ENCODE measurements around the gene CNDP1.

GRCh38 chr18:70377814-70378305 lies 89.0 kb downstream of the SOCS6 start:
- PRO-cap, 8 experiments: no peak in any of the 8 experiments

GRCh38 chr18:70464597-70465319 lies 175.9 kb downstream of the SOCS6 start:
- PRO-cap, 8 experiments: no peak in any of the 8 experiments

GRCh38 chr18:70658847-70659404 lies 370.1 kb downstream of the SOCS6 start:
- PRO-cap, 8 experiments: peak in 4 of 8 experiments; most common plus-strand start chr18:70659310 (in 4); most common minus-strand start chr18:70659051 (in 1)

GRCh38 chr18:71578758-71579083 lies 965.4 kb downstream of the CBLN2 start:
- PRO-cap, 8 experiments: no peak in any of the 8 experiments

DNA sequence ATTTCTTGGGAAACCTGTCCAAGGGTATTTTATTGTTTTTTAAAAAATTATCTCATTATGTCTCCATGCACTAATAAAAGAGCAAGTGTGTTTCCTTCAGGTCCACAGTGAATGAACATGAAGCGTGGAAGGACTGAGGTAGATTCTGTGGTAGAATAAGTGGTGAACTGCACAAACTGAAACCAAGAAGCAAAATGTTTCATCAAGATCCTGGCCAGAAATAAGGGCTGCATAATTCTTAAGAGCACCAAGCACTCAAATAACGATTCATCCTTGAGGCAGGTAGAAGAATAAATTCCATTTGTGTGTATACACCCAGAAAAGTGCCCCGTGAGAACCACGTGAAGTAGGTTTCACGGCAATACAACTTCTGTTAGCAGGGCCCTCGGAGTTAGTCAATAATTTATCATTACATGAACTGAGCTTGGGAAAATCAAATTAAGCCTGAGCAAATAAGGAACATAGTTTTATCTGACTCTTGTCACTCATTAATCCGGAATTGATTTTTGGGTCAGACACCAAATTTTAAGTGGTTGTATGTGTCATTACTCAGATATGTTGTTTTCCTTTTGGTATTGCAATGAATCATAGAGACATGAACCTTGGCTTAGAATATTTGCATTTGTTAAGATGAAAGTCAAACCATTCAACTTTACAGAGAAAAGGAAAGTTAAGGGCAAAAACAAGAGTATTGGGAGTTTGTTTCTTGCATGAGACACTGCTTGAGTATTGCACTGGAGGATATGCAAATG lies 472.5 kb upstream of the NETO1 start:
- PRO-cap, 8 experiments: no peak in any of the 8 experiments

- PRO-cap, 8 experiments: no peak in any of the 8 experiments
These were observed 36.5 kb downstream of the CYB5A start for GRCh38 chr18:74255028-74255833.

- PRO-cap, 8 experiments: no peak in any of the 8 experiments
These were observed 34.7 kb downstream of the CYB5A start for GRCh38 chr18:74256881-74257692.

DNA sequence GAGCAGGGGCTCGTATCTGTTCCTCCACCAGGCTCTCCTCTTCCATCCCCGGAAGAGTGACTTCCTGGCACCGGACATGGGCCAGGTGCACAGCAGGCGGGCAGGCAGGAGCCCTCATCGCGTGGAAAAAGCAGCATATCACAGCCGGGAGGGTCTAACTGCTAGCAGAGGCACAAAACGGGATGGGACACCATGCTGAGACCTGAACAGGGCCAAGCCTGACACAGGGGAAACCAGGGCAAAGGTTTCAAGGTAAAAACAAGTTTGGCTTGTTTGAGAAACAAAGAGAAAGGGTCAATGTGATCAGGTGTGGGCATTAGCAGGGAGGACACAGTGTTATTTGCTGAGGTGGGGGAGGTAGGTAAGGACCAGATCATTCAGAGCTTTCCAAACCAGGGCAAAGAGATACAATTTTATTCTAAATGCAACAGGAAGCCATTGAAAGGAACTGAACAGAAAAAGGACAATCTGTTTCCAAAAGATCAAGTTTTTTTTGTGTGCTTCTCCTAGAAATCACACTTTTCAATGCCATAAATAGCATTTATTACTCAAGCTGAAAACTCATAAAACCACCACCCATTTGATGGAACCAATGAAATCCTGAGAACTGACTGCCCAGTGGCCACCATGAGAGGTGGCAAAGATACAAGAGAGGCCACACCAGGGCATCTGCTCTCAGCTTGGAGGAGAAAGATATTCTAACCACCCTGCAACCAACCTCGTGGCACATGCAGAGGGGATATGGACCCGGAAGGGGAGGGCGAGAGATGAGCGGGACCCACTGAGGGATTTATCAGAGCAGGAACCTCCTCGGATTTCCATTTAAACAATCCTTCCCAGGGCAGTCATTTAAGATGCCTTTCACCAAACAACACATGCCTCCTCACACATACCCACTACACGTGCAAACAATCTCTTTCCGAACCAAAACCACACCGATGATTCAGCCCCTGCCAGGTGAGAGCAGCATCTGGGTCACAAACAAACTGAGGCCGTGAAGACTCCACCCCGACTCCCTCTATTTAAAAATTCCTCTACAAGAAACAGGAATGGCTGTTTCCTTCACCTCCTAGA lies 9.0 kb downstream of the CYB5A start:
- PRO-cap, 8 experiments: no peak in any of the 8 experiments

- PRO-cap, 8 experiments: no peak in any of the 8 experiments
These were observed 10.1 kb upstream of the CNDP1 start for GRCh38 chr18:74524136-74524639.

DNA sequence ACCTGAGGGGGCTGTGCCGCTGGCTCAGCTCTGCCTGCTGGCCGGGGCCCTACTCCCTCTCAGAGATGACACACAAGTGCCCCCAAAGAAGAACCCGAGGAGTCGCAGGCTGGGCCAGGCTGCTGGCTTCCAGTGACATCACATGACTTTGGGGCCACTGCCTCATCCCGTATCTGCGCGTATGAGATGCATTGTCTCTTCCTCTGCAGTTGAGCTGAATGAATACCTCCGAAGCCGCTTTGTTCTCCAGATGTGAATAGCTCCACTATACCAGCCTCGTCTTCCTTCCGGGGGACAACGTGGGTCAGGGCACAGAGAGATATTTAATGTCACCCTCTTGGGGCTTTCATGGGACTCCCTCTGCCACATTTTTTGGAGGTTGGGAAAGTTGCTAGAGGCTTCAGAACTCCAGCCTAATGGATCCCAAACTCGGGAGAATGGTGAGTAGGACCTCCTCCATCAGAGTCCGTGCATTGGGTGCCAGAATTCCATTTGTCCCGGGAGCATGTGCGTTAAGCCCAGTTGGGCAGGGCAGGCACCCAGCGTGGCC lies at the start of gene CNDP1:
CNDP1 (plus strand) TSS at position 249 of the 550 bp plus-strand sequence.
- PRO-cap, 8 experiments: no peak in any of the 8 experiments

DNA sequence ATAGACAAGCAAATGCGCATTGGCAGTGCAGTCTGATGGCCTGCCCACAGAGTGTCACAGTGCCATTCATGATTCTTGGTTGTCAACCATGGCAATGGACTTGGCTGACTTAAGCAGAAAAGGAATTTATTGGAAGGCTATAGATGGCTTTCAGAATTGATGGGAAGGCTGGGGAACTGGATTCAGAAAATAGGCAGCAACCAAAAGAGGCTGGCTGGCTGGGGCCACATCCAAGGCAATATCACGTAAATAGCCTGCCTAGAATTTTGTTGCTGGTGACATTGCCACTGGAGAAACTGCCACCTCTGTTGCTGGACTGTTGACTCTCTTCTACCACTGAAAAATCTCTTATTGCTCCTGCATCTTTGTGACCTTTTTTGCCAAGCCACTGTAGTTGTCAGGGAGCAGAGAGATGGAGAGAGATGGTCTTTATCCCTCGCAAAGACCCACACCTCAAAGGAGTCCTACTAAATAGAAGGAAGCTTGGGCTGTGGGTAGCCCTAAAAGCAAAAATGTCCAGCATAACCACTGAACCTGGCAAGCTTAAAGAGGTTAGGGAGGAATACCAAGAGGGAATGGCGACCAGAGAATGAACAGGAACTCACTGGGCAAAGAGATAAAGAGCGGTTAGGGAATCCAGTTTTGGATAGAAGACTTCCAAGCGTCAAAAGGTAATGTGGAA lies 2.5 kb downstream of the ZNF407 start:
- PRO-cap, 8 experiments: no peak in any of the 8 experiments

DNA sequence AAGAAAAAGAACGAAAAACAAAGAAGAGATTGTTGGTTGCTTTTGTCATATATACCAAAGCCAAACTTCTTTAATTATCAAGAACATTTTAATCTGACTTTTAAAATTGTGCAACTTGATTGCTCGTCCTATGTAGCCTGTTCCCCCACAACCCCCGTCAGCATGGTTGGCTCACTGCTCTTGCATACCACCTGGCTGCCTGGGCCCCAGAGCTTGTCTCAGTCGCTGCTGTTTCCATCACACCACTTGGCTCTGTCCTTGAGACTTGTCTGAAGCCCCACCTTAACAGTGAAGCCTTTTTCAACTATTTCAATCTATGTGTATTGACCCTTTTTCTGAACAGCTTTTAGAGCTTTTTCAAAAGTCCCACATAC lies 270.8 kb downstream of the ZNF407 start:
- PRO-cap, 8 experiments: no peak in any of the 8 experiments

DNA sequence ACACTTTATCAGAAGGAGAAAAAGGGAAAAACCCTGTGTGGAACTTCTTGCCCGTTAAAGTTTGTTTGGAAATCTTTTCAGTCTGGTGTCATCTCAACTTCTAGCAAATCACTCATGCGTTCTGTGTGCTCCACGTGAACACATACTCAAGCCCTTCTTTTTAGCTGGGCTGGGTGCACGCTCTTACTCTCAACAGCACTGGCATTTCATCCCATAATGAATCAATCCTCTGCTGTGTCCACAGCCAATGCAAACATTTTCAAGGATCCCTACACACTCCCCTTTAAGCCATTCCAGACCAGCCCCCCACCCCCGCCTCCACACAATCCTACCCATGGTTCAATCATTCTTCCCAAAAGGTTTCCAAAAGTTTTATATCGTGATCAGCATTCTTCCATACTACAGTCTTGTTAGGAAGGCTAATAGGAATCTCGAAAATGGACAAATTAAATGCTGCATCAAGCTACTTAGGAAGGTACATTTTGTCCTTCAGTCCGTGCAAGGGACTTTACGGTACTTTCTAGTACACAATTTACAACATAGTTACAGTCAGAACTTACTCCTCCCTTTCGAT lies 1.5 kb downstream of the PTGR3 start:
- PRO-cap, 8 experiments: peak in 1 of 8 experiments; most common minus-strand start position 317 of the sequence (in 1)

GRCh38 chr18:75218357-75219074 lies 7.9 kb downstream of the TSHZ1 start:
- PRO-cap, 8 experiments: no peak in any of the 8 experiments

GRCh38 chr18:75286409-75286744 lies 75.8 kb downstream of the TSHZ1 start:
- PRO-cap, 8 experiments: no peak in any of the 8 experiments

GRCh38 chr18:75455344-75456688 lies 28.3 kb upstream of the SMIM21 start:
- PRO-cap, 8 experiments: no peak in any of the 8 experiments

GRCh38 chr18:75638281-75639305 lies 211.1 kb upstream of the SMIM21 start:
- PRO-cap, 8 experiments: no peak in any of the 8 experiments

DNA sequence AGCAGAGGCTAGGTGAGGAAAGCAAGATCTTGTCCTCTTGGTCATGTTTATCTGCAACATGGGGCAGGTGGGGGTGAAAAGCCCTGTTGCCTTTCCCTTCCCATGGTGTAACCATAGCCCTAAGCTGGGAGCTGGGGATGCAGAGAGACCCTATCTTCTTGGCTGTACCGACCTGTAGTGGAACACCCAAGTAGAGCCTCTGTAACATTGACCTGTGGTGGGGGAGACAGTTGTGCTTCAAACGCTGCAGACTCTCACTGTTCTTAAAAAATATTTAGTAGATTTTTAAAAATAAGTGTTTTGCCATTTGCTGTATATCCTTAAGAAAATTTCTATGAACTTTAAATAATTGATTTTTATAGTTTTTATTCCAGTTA lies 247.3 kb upstream of the SMIM21 start:
- PRO-cap, 8 experiments: no peak in any of the 8 experiments

DNA sequence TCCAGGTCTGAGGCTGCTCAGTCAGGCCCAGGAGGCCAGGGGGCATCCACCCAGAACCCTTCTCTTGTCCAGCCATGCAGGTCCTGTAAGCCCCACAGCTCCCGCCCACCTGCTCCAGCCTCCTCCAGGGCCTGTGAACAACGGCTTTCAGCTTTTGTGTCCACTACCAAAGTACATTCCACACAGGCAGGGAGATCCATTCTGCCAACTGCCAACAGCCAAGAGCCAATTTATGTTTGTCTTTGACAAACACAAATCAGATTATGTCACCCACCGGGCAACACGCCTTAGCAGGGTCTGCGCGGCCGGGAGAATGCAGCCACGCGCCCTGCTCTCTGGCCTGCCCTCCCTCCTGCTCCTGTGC lies 146.7 kb downstream of the ZNF516 start:
- PRO-cap, 8 experiments: no peak in any of the 8 experiments

DNA sequence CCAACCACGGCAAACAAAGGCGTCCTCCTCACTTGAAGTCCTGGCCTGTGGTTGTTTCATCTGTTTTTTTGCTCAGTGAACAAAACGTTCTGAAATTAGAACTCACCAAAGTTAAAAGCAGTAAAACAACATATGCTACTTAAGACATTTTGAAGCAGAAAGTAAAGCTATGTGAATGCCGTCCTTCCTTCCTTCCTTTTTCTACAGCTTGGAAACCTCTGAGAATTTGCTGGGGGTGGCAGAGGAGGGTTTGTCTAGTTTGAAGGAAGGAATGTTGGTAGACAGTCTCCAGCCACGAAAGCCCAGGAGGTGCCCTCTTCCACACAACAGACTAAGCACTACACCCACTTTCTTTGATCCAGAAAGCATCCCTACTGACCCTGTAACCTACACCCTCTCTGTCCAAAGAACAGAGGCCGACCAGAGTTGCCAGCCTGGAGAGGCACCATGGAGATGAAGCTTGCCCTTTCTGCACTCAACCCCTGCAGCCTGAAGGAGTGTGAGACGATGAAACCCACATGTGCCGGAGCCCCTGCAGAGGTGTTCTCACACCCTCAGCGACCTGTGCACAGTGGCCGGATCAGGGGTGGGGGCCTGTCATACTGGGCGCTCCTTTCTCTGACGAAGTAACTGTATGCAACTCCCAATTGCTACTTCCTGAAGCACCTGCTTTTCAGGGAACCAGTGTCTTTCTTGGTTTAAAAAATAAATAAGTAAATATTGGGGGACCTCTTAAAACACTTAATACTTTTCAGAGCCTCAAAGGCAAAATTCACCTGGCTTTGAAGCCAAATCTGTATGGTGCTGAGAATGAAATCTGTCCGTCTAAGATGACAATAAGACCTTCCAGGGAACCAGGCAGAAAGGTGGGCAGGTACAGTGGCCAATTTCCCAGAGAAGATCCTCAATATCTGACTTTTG lies 136.3 kb downstream of the ZNF516 start:
- PRO-cap, 8 experiments: no peak in any of the 8 experiments

Data from peripheral blood mononuclear cell (primary cell).